ENCODE measurements around the genes EZR and MRPL18.

- PRO-cap = no peak
These were observed 57.3 kb downstream of the EZR start for GRCh38 chr6:158761607-158762562.

DNA sequence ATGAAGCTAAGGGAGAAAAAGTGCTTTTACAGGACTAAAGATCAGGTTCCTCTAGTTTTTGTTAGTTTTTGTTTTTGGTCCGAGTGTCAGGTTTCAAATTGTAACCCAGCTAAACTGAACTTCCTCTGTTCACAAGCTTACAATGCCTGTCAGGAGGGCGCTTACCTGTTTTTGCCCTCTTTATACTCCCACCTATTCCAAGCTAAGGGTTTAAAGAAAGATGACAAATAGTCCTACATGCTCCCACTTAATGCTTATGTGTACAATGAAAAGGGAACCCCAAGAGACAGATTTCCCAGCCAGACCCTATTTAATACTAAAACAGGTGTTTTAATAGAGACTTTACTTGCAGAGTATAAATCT, 38.5 kb downstream of the EZR start:
- PRO-cap = no peak

GRCh38 chr6:158786756-158787360, 32.3 kb downstream of the EZR start:
- PRO-cap = no peak

DNA sequence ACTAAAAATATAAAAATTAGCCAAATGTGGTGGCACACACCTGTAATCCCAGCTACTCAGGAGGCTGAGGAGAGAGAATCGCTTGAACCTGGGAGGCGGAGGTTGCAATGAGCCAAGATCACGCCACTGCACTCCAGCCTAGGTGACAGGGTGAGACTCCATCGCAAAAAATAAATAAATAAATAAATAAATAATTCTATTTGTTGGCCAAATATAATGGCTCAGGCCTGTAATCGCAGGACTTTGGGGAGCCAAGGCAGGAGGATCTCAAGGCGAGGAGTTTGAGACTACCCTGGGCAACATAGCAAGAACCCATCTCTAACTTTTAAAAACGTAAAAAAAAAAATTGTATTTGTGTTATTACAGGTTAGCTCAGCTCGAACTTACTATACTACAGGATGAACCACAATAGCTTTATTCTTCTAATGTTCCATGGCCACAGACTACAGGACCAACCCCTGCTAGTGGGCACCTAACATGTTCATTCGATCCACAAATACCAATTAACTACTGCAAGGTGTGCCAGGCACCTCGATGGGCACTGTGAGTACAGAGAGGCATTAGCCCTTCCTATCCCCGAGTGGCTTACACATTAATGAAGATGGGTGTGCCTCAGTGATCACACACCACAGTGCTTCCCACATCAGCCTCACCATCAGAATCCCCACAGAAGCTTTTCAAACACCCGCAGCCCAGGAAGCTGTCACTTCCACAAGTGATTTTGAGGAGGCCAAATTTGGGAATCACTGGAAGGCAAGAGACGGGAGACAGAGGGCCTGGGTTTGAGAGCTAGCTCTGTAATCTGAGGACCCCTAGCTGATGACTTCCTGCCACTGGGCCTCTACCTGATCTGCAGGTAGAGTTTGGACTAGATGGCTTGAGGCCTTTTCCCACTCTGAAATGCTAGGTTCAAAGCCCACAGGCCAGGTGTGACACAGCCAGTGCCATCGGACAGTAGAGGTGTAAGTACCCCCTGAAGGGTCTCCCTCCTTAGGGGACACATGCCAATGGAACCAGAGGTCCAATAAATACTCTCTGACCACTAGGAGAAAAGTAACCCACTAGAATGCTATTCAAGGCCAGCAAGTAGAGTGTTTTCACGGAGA, 23.7 kb downstream of the EZR start:
- PRO-cap = no peak

DNA sequence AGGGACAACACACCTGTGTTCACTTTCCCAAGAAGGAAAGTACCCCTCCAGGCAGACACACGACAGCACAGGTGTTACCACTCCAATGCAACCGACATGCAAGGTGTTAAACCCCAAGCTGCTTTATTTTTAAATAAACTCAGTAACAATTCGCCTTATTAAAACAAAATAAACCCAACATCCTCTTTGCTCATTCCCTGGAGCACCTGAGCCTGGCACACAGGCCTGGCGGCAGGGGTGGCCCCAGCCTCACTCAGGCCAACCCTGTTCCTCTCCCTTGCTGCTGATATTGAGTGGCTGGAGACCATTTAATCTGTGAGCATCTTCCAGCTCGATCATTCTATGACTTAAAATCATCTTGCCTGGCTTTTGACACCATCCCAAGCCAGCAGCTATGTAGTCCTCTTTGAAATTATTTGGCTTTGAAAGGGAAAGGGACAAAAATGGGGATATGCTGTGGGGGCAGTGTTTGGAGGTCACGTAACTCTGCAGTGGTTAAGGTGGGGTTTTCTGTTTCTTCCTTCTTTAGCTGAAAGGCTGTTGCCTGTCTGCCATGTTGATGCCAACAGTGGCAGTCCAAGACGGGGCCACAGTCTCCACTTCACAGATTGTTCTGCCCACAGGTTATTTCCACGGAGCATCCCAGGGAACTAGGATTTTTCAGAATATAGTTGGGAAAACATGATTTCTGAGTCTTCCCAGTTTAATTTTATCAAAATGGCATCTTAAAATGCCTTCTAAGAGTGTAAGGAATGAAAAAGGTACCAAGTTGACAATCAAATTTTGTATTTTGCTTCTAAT, 22.8 kb downstream of the EZR start:
- PRO-cap = no peak

DNA sequence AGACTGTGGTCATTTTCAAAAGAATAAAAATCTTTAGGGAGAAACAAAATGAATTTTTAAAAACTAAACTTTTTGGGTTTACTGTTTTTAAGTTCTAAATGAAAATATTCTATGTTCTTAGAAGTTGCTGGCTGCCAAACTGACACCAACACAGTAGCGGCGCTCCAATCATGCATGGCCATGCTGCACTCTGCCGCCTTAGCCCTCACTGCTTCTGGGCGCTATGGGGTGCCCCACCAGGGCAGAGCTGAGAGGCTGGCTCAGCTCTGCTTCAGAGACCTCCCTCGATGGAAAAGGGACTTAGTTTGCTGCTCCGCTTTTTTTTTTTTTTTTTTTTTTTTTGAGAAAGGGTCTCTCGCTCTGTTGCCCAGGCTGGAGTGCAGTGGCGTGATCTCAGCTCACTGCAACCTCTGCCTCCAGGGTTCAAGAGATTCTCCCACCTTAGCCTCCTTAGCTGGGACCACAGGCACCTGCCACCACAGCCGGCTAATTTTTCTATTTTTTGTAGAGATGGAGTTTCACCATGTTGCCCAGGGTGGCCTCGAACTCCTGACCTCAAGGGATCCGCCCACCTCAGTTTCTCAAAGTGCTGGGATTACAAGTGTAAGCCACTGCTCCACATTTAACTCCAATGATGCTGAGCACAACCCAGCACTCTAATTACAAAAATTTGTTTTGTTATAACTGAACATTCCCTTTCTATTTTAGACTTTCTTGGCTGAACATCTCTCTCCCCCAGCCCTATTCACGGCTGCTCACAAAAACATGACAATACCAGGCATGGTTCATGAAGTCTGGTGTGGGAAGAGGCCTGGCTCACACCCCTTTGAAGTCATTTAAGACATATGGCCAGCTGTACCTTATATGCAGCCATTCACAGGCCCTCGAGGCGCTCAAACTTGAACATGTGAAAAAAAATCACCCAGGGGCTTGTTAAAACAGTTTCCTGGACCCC, 20.6 kb downstream of the EZR start:
- PRO-cap = no peak

GRCh38 chr6:158819283-158820373, at the start of gene EZR:
EZR (minus strand) TSS chr6:158819368.
- PRO-cap = bidirectional peak, plus-strand start at chr6:158819466, minus-strand start at chr6:158819364

DNA sequence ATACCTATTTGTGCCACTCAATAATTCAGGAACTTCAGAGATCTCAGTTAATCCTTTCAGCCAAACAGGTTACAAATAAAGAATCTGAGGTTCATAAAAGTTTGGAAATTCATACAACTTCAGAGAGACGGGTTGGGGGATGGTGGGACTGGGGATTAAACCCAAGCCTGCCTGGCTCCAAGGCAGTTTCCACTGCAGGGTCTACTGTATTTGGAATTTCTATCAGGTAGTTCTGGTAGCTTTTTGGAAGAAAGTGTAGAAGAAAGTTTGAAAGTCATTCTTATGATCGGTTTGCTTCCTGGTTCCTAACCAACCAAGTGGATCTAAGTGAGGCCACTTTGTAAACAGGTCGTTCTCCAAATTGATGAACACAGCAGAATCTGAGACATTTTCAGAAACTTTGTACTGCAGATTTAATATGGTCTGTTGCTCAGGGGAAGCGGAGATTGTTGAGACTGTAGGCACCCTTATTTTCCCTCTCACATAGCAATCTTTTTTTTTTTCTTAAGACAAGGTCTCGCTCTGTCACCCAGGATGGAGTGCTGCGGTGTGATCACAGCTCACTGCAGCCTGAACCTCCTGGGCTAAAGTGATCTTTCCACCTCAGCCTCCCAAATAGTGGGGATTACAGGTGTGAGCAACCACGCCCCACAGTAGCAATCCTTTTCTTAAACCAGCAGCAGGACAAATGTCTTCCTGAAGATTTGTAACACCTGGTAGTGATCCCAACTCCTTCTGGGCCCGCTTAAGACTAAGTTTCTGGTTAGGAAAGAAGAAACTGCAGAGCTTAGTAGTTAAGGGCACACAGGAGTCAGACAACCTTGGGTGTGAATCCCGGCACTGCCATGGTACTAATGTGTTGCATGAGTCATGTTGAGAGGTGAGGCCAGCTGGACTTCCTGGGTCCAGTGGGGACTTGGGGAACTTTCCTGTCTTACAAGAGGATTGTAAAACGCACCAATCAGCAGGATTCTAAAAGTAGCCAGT, 48.2 kb upstream of the EZR start:
- PRO-cap = no peak

DNA sequence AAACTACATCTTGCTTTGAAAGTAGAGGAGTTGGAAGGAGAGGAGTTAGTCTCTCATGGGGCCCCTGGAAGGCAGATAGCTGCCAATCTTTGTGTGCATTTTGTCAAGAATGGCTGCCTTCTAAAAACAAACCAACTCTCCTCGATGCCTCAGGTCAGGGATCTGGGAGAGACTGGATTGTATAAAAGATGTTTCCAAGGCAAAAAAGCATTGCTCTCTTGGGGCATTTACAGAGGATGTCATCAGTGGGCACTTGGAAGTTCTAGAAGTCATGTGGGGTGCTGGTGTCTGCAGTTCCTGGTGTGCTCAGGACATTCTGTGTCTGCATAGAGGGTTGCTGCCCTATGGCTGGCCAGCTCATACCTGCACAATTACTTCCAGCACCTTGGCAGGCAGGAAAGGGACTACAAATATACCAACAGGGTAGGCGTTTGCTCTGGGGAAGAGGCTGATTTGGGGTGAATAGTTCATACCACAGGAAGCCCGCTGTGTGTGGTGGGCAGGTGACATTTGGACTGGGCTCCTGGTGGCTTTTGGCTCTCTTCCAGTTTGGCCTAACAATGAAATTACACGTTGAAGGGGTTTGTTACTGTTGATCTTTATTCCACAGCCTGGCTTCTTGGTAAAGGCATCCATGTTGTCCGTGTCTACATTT, 88.4 kb downstream of the RSPH3 start:
- PRO-cap = no peak

DNA sequence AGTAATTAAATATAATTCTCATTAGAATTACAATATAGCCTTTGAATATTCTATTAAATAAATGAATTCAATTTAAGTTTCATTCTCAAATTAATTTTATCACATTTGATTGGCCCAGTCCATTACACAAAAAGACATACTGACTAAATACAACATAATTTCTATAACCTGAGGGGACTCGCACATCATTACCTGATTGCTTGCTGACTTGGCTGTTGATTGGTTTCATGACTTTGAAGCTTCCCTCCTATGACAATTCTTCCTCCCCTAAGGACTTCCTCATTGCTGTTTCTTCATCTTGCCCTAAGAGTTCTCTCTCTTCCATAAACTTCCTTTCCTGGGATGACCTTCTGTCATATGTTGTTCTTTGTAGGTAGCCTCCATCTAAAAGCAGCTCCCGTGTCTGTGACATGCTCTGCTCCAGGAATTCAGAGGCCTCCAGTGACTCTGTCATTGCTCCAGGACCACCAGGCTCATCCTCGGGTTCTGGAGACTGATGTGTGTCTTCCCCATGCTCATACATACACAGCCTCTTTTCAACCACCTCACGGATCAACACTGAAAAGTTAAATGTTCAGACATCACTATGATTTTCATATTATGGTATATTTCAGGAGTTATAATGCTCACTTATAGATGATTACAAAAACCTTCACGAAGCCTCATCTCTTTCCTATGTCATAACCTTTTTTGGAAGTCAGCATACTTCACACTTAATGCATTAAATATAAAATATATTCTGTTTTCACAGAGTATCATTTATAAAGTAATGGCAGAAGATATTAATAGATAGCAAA, 22.5 kb downstream of the RSPH3 start:
- PRO-cap = no peak

DNA sequence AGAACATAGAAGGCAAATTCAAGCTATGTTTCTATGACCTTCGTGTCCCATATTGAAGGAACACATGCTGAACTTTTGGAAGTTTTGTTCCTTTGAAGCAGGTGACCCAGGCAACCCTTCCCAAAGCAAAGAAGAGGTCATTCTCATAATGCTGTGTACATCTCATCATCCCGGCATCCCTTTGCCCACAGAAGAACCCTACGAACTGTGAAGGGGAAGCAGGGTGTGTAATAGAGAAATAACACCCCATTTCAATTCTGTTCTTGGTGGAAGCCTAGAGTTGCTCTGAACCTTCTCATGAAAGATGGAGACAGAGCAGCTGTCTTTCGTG, 19.0 kb upstream of the TAGAP start:
- PRO-cap = no peak

DNA sequence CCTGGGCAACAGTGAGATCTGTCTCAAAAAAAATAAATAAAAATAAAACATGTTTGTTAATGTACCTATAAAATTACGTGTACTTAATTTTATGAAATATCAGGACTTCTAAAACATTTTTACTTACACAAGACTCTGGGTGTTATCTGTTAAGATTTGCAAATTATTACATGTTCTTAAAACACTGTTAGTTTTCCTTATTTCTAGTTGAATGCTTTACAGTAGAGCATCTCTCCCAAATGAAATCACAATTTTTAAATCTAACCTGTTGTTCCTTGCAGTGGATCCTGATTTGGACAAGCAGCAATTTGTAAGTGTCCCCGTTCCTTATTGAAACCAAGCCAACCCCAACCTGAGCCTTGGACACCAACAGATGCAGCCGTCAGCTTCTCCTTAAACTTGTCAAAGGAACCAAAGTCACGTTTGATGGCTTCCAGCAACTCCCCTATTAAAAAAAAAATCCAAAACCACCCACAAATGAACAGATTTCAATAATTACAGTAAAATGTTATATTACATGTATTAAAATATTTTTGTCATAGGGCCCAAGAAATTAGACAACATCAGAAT, 8.4 kb downstream of the SOD2 start:
- PRO-cap = no peak

GRCh38 chr6:159690059-159690807, 2.8 kb downstream of the SOD2 start:
- PRO-cap = no peak

- PRO-cap = no peak
These were observed 14.4 kb upstream of the WTAP start for GRCh38 chr6:159712694-159713477.

GRCh38 chr6:159714362-159715513, 12.6 kb upstream of the WTAP start:
- PRO-cap = no peak

- PRO-cap = no peak
These were observed 9.5 kb upstream of the WTAP start for GRCh38 chr6:159717520-159718510.

DNA sequence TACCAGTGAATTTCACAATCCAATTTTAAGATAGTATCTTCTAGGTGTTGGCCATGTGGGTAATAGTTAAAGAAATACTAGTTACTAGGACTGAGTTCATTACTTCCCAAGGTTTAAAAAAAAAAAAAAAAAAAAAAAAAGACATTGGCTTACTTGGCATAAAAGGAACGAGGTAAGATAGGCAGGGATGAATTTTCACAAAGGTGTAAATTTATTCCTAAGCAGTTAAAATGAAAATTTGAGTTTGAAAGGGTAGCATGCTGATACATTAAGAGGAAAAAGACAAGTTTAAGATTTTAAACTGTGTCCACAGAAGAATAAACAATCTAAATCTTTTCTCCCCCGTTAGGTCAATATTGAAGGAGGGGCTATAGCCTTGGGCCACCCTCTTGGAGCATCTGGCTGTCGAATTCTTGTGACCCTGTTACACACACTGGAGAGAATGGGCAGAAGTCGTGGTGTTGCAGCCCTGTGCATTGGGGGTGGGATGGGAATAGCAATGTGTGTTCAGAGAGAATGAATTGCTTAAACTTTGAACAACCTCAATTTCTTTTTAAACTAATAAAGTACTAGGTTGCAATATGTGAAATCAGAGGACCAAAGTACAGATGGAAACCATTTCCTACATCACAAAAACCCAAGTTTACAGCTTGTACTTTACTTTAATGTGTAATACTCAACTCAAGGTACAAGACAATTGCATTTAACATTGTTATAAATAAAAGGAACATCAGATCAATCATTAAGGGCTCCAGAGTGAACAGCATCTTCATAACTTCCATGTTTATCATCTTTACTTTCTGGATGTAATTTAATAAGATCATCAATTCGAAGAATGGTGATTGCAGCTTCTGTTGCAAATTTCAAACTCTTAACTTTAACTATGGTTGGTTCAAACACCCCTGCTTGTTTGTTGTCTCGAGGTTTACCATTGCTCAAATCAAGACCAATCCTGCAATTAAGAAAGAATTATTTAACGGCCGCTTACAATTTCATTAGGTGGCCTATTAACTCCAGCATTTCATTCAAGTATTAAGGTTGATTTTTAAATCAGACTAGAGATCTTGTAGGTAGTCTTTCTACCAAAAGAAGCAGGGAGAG, 10.7 kb downstream of the TCP1 start:
- PRO-cap = no peak

DNA sequence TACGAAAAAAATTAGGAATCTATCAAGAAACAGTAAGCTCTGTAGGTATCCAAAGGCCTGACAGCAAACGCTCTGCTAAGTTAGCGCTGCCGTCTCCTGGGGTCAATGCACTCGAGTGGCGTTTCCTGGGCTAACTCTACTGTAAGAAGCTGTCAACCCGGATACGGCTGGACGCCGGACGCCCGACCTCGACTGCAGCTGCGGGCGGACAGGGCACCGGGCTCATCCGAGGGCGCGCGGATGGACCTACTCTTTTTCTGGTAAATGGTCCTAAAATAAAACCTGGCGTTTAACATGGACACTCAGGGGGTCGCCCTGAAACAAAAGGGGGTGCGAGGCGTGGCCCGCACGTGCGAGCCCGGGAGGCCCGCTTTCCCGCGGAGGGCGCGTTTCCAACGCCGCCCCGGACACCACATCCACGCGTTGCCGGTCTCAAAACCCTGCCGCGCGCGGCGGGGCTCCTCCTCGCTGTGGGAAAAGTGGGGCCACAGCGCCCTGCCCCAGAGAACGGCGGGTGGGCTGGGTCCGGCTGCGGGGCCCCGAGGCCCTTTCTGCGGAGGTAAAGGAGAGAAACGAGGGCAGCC, 558 bp downstream of the TCP1 start:
- PRO-cap = bidirectional peak, plus-strand start at position 503 of the sequence, minus-strand start at position 117 of the sequence

- PRO-cap = bidirectional peak, plus-strand start at chr6:159790523, minus-strand start at chr6:159790484
These were observed at the start of gene MRPL18 for GRCh38 chr6:159790381-159790651. MRPL18 (plus strand) TSS chr6:159790467.

- PRO-cap = no peak
These were observed 61.2 kb downstream of the IGF2R start for GRCh38 chr6:160029887-160030750.

Data from H9 (cell line).